Bronchus (tissue), 1 donor: Measurements from ENCODE around the genes TMEM223 and SLC22A24.

DNA sequence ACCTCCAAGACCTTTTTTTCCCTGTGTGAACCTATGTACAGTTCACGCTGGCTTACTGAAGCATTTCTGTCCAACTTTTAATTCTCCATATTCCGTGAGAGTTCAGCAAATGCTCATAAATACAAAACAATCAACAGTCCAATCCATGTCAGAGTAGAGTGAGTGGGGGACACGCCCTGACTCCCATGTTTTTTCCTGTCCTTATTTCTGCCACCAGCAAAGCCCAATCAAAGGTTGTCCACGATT is 43.7 kb downstream of the AHNAK start:
- PRO-cap: no peak

DNA sequence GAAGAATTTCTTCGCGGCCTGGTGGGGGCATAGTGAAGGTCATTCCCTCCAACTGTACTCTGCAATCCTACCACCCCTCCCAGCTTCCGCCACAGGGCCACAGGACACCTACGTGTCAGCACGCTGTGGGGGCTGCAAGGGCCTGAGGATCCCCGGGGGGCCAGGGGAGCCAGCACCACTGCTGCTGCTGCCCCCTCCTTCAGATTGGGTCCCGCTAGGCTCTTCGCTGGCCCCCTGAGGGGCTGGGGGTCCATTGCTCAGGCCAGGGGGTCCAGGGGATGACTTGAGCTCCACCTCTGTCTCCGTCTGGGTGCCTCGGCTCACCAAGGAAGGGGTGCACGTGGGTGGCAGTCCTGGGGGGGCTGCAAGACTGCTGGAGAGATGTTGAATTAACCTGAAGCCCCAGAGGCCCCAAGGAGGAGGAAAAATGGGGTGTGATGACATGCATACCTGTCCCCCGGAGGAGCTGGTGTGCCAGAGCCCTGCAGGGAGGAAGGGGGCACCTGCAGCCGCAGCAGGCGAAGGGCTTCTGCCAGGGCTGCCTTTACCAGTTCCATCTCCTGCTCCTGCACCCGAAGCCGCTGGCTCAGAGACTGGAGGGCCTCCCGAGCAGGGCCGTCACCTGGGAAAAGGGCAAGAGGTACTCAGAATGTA is 1.5 kb downstream of the EML3 start:
- PRO-cap: no peak

- PRO-cap: bidirectional peak, plus-strand start at chr11:62646279, minus-strand start at chr11:62646212
Observed at GRCh38 chr11:62645631-62646437, 579 bp downstream of the GANAB start.

DNA sequence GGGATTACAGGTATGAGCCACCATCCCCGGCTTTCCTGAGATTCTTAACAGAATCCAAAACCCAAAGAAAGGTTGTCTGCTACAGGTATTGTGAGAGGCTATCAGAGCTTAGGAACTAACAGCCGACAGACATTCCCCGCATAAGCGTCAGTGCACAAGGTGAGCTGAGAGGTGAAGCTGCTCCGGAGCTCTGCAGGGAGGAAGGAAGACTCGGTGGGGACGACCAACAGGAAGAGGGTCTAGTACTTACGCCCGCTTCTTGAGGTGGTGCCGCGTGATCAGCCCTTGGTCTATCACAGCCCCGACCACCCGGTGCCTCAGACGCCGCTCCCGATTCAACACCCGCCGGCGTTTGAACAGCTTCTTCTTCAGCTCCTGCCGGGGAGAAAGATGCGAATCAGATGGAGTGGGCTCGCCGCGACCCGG is 398 bp downstream of the C11orf98 start:
- PRO-cap: bidirectional peak, plus-strand start at position 147 of the sequence, minus-strand start at position 152 of the sequence

- PRO-cap: bidirectional peak, plus-strand start at chr11:62791950, minus-strand start at chr11:62792006
Observed at GRCh38 chr11:62791602-62792700, at the start of gene TMEM223. TMEM223 (minus strand) TSS chr11:62792006.

GRCh38 chr11:62813378-62814232 is 8.4 kb upstream of the NXF1 start:
- PRO-cap: no peak

- PRO-cap: no peak
Observed at GRCh38 chr11:62857511-62858029, 18.2 kb upstream of the WDR74 start.

DNA sequence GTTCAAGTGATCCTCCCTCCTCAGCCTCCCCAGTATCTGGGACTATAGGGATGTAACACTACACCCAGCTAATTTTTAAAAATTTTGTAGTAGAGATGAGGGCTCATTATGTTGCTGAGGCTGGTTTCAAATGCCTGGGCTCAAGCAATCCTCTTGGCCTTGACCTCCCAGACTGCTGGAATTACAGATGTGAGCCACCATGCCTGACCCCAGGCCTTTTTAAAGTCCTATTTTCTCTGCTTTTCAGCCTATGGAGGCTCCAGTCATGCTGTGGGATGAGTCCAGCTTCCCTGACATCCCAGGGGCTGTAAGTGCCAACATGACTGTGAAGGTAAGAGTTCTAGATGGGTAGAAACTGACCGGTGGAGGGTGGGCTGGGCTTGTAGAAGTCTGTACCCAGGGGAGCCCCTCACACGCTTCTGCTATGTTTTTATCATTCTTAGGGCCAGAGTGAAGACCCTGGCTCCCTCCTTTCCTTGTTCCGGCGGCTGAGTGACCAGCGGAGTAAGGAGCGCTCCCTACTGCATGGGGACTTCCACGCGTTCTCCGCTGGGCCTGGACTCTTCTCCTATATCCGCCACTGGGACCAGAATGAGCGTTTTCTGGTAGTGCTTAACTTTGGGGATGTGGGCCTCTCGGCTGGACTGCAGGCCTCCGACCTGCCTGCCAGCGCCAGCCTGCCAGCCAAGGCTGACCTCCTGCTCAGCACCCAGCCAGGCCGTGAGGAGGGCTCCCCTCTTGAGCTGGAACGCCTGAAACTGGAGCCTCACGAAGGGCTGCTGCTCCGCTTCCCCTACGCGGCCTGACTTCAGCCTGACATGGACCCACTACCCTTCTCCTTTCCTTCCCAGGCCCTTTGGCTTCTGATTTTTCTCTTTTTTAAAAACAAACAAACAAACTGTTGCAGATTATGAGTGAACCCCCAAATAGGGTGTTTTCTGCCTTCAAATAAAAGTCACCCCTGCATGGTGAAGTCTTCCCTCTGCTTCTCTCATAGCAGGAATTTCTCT is 7.5 kb downstream of the SLC3A2 start:
- PRO-cap: no peak

DNA sequence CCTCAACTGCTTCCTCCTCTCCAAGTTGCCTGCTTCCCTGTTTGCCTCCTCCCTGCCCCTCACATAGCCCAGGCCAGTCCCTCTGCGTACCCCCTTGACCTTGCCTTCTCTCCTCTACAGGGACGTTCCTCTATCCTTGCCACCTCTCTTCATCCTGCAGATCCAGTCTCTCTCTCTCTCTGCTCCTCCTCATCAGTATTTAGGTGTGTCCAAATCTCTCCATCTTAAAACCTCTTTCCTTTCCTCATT is 14.6 kb downstream of the SLC22A8 start:
- PRO-cap: no peak

DNA sequence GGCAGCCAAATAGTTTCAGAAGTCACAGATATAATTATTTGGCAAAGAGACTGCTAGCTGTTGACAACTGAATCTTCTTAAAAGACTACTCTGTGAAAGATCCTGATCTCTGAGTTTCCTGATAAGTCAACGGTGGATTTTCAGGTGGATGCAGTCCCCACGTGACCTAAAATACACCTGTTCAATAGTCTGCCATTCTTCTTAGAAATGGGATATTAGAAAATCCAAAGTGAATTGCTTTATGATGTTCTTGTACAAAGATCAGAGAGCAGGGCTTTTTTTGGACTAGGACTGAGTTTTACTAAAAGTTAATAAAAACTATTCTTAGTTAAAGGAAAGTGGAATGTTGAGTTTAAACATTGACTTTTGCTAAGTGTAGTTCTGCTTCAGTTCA is at the start of gene SLC22A24:
Gene SLC22A24, minus strand, starts transcription at position 238 of the 394 bp plus-strand sequence.
- PRO-cap: no peak

DNA sequence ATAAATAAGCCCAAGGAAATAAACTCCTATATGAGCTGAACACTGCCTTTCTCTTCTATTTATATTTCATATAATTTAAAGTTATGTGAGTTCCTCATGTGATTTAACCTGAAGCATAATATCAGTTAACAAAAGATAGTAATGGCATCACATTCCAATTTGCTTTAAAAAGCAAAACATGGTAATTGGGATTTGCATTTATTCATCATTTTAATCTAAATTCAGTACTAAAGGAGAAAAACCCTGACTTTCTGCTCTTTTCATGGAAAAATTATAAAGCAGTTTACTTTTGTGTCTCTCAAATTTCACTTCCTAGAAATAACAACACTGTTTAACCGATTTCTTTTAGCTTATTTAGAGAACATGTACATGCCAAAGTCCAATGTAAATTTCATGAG is 249 bp upstream of the SLC22A10 start:
- PRO-cap: no peak

DNA sequence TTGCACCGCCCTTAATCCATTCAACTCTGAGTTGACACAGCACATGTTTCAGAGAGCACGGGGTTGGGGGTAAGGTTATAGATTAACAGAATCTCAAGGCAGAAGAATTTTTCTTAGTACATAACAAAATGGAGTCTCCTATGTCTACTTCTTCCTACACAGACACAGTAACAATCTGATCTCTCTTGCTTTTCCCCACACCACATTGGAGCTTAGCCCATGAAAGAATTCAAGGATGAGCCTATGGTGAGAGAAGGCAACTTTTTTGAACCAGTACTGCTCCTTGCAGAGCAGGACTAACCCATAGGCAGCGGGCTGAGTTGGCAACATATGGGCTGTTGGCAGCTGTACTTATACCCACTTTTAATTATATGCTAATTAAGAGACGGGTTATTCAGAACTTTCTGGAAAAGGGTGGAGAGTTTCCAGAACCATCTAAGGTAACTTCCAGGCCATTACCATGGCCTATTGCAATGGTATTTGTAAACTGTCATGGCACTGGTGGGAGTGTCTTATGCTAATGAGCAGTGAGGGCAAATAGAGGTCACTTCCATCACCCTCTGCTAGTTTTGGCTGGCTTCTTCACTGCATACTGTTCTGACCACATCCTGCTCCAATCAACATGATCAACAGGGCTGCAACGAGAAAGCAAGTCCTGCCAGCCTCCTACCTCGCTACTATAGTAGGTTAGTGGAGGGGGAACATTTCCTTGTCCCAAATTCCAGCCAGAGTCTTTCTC is 5.4 kb upstream of the PLAAT4 start:
- PRO-cap: no peak

DNA sequence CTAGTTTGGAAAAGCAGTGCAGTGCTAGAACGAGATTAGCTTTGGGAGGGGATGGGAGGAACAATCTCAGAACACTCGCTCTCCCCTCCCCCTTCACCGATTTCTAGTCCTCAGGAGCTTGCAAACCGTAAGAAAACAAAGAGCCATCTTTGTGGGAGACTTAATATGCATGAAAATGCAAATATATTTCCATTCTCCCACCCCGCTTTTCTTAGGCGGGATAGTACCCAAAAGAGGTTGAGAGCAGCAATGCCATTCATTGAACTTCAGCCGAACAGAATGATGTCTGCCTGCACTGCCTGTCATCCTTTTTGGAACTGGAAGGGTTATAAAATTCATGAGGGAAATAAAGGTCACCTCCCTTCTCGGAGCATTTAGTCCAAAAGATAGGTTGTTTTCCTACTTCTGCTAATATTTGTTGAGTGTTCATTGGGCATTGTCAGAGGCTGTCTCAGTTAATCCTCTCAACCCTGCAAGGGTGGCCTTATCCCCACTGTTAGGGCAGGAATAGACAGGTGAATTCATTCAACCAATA is 1.2 kb downstream of the SPINDOC start:
- PRO-cap: no peak

- PRO-cap: no peak
Observed at GRCh38 chr11:63872875-63873188, 33.9 kb downstream of the MARK2 start.

DNA sequence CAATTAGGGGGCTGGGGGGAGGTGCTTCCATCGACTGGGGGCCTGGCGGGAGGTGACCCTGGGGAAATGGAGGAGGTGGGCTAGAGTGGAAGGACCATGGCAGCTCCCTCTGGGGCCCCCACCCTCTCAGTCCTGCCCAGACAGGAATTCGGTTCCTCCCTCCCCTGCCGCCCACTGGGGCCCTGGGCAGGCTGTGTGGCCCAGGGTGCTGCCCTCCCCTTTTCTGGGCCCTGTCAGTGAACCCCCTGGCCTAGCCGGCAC is 3.6 kb upstream of the RCOR2 start:
- PRO-cap: no peak

DNA sequence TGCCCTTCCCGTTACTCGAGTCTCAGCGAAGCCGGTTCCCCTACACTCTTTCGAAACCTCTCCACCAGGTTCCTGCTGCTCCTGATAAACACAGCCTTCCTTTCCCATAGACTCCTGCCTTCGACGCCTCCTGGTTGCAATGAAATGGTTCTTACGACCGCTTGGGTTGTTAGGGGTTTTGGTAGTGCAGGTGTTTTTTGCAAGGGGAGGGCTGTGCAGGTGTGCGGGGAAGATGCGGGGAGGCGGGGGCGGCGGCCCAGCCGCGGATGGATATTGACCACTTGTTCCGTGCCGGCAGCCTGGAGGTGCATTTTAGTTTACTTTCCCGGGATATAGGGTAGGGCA is 760 bp downstream of the NAA40 start:
- PRO-cap: no peak

- PRO-cap: bidirectional peak, plus-strand start at chr11:63986840, minus-strand start at chr11:63986772
Observed at GRCh38 chr11:63986619-63987463, 603 bp downstream of the OTUB1 start.

DNA sequence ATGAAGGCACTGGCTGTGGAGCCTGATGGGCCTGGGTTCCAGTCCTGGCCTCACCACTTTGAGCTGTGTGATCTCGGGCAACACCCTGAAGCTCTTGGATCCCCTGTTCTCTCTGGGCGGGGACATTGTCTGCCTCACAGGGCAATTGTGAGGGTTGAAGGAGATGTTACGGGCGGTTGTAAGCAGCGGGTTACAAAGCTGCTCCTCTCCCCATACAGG is 4.8 kb downstream of the OTUB1 start:
- PRO-cap: no peak

DNA sequence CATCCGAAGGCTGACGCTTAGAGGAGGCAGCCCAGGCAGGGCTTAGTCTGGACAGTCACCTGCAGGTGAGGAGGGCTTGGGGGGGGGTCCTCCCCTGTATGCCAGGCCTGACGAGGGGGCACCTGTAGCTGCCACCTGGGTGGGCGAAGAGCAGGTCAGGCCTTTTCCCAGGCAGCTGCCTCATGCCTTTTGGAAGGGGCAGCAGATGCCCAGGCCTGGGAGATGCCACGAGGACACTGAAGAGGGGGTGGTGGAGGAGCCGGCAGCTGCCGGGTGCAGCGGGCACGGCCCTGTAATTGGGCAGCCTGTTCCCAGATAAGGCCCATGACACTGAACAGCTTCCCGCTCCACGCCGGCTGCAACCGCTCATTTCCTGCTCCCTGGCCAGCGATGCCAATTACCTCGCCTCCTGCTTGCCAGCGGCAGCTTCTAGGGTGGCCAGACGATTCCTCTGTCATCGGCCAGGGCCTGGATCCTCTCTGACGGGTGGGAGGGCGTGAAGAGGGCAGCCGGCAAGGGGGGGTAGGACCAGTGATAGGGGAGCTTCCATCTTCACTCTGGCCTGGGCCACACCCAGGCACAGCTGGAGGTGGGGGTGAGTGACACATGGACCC is 22.7 kb downstream of the FLRT1 start:
- PRO-cap: no peak

DNA sequence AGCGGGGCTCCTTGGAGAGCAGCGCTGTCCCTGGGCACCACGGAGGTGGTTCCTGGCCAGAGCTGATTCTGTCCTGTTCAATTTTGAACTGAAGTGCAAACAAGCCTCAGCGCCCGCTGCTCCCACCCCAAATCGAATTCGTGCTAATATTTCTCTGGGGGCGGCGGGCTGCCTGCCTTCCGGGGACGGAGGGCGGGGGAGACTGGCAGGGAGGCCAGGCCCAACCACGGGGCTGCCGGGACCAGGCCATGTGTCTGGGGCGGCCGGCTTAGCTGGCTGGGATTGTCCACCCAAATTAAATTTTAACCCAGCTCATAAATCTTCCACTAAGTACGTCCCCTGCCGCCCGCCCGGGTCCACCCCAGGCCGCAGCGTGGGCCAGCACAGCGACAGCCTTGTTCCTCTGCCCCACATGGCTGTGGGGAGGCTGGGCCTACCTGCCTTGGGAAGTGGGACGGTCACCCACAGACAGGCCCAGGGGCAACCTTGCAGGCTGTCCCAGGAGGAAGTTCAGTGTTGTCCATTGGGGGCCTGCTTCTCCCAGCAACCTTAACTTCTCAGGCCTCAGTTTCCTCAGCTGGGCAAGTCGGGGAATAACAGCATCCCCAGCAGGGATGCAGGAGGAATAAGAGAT is 49.6 kb downstream of the FLRT1 start:
- PRO-cap: no peak